LUHMES (cell line): ENCODE measurements around a stretch of chr3.

GRCh38 chr3:155076530-155077037 is 3.5 kb upstream of the MME start:
- PRO-cap = no peak

DNA sequence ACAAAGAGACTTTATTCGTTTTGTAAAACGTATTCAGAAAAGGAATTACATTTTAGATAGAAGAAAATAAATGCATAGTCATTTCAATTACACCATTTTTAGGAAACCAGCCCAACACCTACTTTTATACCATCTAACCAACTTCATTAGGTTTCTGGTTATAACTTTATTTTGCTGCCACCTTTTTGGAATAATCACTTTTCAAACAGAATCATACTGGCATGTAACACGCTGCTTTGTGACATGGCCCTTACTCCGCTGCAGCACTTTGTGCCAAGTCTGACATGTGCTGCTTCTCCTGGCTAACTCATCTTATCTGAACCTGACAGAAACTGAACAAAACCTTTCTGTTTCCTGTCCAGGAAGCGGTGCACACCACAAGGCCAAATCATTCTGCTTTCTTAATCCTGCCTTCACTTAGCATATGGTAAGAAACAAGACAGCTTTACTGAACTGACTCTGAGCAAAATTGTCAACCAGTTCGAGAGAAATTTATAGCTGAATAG is 41.3 kb upstream of the STRIT1 start:
- PRO-cap = no peak

GRCh38 chr3:155665364-155665816 is 79.5 kb downstream of the PLCH1 start:
- PRO-cap = no peak

DNA sequence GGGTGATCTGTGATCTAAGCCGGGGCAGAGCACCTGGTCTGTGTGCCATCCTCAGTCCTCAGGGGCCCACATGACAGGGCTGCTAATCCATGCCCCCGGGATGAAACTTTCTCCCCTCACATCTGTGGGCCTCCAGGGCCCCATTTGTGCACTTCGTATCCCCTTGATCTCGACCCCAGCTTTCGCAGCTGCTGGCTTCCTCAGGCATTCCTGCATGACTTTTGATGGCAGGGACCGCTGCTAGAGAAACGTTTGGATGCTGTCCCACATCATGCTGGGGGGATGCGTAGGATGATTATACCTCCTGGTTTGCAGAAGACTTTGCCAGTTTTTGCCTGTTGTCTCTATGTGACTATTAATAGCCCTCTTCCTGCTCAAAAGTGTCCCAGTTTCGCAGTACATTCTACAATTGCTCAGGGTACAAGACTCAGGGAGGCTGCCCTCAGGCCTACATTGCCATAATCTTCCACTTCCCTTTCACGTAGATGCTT is 10.4 kb upstream of the KCNAB1 start:
- PRO-cap = no peak

DNA sequence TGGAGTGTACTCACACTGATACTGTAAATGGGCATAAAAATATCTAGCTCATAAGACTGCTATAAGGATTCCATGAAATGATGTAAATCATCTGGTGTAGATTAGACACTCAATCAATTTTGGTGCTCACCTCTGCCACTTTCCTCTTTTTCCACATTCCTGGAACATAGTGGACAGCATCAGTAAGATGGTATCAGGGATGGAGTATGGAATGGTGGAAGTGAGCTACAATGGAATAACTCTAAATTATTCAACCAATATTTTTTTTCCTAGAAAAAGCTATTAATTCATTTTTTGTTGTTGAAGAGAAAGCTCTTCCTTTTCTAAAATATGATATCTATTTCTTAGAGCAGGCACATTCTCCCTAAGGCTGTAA is 6.6 kb downstream of the KCNAB1 start:
- PRO-cap = no peak

DNA sequence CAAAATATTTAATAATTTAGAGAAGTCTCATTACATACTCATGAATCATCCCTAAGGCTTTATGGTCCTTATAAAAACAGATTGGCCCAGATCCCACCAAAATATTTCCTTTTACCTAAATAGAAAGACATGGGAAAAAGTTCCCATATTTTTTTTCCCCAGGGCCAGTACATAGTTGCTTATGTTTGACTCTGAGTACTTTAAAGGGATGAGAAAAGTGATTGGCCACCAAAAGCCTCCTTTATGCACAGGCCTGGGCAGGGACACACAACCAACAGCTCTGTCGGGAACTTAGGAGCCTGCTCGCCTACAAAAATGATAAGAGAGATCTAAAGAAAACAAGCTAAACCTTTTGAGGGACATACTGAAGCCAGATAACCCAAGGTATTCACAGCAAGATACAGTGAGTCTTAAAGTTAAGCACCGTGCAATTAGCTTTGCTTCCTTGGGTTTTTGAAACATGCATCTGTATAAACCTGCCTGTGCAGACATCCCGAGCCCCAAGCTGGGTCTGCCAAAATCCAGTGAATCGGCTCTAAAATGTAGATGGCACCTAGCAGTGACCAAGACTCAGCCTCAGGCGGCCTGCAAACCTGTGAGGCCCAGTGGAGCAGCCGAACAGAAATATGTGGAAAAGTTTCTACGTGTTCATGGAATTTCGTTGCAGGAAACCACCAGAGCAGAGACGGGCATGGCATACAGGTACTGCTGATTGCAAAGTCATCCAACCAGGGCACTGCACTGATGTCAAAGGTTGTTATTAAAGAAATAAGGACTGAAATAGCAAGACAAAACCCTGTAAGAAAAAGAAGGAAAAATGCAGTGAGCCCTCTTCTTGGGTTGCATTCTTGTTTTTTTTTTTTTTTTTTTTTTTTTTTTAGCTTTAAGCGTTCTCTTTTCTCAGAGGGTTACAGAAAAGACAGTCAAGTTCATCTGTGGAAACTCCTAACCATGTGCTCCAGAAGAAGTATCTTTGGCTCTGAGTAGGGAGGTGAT is 22.6 kb downstream of the KCNAB1 start:
- PRO-cap = no peak

- PRO-cap = no peak
These were observed 28.6 kb downstream of the KCNAB1 start for GRCh38 chr3:156148881-156149415.

DNA sequence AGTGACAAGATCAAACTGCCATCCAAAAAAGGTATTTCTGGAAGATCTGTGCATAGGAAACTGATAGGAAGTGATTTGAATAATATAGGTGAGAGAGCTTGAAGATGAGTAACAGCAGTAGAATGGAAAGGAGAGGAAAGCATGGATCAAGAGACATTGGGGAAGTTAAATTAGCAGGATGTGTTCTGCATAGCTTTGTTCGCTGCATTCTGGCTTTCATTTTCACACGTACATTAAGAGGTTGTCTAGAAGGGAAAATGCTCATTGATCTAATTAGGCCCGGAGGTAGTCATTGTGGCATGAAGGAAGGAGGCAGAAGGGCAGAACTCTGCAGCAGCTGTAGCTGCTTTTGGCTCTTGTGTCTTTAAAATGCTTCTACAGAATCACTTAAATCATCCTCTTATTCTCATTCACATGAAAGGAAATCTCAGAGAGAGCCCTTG is 40.2 kb downstream of the KCNAB1 start:
- PRO-cap = no peak

DNA sequence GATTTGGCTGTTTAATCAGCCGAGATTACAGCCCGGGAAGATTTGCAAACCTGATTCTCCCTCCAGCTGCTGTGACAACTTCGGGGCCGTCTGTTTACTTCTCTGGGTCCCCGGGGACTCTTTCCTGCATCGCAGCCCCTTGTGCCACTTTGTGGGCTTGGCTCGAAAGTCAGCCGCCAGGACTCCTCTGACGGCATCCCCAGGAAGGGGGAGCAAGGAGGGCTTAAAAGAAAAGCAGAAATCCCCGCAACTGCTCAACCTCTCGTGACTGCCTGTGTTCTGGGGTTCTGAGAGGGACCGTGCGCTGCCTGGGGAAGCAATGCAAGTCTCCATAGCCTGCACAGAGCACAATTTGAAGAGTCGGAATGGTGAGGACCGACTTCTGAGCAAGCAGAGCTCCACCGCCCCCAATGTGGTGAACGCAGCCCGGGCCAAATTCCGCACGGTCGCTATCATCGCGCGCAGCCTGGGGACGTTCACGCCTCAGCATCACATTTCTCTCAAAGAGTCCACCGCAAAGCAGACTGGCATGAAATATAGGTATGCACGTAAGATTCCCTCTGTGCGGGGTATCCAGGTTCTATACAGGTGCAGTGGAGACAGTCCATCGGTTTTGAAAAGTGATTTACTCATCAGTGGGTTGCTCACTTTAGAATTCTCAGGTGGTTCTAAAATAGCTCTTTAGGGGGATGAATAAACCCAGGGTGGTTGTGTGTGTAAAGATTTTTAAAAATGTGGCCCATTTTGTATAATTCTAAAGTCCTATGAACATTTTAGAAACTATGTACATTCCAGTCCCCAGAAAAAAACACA is 171.4 kb downstream of the KCNAB1 start:
- PRO-cap = no peak

- PRO-cap = unidirectional peak, minus-strand start at chr3:156484619
These were observed 70.6 kb downstream of the SSR3 start for GRCh38 chr3:156484206-156484906.

DNA sequence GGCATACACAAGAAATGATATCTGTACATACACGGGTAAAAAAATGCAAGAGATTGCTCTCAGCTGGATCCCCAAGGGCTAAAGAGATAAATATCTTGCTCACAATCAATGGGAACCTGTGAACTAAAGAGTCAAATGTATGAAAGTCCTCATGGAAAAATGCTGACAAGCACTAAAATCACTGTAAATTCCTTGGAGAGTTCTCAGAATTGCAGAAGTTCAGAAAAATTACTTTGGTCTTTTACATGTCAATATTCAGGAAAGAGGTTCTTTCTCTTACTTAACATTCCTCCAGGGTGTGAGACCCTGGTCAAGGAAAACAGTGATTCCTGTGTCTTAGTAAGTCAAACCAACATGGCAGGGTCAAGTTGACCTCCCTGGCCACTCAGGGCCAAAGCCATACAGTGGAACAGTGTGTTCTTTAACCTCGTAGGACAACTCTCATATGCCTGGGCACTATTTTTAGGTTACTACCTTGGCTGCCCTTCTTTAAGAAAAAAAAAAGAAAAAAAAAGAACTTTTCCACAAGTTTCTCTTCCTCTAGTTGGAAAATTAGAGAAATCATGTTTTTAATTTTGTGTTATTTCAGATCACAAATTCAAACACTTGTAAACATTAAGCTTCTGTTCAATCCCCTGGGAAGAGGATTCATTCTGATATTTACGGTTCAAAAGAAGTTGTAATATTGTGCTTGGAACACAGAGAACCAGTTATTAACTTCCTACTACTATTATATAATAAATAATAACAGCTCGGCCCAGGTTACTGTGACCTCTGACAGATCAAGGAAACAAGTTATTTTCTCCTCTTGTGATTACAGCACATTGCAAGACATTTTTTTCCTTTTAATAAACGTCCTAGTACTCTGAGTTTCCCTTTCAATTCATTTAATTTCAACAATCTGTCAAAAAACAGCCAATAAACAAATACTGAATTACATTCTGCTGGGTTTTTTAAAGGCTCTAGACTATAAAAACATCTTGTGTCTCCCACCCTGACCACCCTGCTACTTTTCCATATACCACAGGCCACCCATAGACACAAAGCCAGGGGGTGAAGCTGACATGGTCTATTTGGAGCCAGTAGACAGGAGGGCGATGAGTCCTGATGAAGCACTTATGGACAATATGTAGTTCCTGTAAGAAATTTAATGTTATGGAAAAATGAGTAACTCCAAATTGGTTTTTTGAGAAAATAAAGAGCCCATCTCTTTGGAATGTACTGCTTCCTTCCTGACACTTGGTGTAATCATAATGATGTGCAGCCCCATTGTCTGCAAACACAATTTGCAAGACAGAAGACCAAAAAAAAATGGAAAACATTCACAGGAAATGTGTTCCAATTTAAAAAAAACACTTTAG is 12.3 kb downstream of the SSR3 start:
- PRO-cap = no peak

DNA sequence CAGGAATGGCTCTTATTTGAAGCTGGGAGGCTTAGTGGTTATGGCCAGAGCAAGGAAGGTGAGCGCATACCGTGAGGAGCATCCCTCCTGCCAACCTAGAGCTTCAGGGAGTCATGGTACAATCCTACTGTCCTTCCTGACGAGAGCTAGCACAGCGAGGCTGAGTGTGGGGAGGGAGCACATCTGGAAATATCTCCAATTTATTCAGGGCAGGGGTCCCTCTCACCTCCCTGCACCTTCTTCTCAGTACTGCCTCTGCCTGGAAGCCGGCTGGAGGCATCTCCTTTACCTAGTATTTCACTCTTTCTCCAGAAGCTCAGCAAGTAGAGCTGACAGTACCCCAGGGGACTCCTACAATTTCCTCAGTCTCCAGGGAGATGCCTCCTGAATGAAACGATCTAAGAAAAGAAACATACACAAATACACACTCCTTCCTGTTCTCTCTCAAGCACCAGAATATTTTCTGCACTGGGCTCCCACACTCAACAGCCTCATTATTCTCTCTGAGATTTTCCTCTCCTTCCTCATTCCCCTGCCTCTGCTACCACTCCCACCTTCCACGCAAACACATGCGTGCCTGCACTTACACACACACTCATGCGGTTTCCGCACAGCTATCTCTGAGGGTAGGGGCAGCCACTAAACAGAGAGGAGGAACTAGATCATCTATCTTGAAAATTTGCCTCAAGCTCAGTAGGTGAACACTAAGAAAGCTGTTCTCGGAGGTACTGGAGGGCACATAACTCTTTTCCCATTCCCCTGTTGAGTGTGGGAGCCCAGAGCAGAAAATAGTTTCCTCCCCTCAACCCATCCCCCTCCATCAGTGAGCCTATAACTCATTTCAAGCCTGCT is 30.8 kb upstream of the TIPARP start:
- PRO-cap = no peak

- PRO-cap = no peak
These were observed 75.3 kb upstream of the LEKR1 start for GRCh38 chr3:156750847-156751229.

- PRO-cap = bidirectional peak, plus-strand start at chr3:157089311, minus-strand start at chr3:157089140
These were observed 70.9 kb downstream of the CCNL1 start for GRCh38 chr3:157089035-157089458.

DNA sequence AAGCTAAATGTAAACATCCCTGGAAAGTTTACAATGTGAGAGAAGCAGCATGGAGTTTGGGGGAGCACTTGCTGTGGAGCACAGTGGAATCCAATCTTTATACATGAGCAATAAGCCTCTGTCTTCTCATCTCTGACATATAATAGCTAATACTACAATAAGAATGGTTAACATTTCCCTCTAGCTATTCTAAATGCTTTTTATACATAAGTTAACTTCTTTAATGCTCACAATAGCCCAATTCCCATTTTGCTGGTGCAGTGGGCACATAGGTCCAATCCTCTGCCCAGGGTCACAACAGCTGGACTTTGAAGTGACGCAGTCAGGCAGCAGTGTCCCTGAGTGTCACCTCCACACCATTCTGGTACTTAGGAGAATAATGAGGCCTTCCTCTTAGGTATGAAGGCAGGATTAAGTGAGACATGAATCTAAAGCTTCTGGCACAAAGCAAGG is 26.4 kb downstream of the CCNL1 start:
- PRO-cap = no peak

DNA sequence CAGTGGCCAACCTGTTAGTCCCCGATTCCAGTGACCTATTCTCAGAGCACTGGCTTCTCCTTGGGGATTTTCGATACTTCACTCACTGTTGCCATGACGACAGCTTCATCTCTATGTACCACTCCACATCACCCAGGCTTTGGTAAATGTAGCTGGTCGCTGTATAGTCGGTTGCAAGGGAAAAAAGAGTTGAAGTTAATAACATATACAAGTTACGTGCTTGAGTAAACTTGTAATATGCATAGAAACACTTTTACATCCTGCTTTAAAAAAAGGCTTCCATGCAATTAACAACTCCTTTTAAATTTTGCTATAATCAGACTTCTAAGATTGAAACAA is 3.1 kb downstream of the CCNL1 start:
- PRO-cap = no peak

GRCh38 chr3:157176110-157176708 is 16.3 kb upstream of the CCNL1 start:
- PRO-cap = no peak

- PRO-cap = no peak
These were observed 287.2 kb downstream of the SHOX2 start for GRCh38 chr3:157819082-157819456.

DNA sequence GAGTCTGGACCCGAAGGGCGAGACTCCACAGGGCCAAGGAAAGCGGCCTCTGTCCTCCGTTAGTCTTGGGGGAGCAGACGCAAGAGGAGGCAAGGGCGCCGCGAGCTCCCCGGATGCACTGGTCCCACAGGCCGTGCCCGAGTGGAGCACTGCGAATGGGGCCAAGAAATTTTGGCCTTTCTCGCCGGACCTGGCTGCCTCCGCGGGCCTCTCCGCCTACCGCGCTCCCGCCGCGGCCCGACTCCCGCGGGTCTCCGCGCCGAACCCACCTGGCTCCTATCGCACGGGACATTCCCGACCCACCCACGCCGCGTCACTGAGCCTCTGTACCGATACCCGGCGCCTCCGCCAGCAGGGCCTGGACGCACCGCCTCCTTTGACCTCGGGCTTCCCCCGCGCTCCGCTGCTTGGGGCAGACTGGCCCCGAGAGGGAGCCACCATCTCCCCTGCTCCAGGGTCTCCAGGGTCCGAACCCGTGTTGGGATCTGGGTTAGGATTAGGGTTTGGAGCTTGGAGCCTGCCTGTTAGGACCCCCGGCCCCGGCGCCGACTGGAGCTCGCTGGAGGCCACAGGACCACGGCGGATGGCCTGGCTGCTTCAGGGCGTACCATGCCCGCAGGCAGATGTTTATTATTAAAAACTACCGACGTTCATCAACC is 11.8 kb downstream of the SHOX2 start:
- PRO-cap = no peak

DNA sequence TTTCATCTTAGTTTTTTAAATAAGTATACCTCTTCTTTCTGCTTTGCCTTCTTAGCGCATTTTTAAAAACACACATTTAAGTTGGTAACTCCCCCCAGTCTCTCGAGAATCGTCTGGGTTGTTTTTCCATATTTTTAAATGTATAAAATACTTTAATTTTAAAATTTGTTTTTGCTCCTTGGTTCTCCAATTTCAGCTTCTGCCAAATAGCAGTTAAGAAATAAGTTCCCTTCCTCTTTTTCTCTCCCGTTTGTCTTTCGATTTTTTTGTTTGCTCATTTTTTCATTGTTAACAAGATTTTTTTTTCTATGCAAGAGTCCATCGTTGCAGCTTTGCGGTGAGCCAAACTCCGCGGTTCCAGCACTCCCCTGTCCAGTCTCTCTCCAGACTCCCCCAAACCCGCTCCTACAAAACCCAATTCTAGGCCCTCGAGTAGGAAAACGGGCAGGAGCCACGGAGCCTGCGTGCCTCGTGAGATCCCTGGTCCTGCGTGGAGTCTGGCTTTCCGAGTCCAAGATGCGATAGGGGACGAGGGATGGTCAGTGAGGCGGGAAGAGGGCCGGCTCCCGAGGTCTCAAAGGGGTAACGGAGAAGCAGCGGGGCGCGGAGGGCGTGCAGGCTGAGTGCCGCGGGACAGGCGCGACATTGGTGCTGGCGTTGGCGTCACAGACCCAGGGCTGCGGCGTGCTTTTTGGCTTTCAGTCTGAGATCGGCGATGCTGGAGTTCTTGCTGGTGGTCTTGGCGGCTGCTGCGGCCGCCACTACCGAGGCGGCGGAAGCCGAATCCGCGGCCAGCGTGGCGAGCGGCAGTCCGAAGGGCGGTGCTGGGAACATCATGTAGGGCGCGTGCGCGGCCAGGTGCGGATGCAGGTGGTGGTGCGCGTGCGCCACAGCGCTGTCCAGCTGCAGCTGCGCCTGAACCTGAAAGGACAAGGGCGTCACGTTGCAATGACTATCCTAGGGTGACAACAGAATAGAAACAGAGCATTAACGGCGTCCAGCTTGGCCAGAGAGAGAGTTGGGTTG is 8.5 kb downstream of the SHOX2 start:
- PRO-cap = unidirectional peak, minus-strand start at position 763 of the sequence